ENCODE data around the genes C1orf50 and TMEM269.

DNA sequence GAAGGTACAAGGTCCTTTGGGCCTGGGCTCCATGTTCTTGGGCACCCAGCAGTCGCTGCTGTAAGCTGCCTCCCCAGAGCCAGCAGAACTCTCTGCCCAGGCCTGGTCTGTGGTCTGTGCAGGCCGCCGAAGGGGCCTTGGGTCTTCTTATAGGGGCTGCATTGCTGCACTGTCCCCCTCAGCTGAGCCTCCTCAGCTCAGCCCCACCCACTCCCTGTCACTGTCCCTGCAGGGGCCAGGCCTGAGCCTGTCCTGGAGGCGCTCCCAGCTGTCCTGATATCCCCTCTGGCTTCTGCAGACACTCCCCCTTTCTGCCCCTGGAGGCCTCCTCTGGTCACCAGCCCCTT lies 115.3 kb upstream of the SCMH1 start:
- PRO-cap: no peak
CAGE:
- cytosol, long polyA minus RNA: no peak
- cytosol, long polyA plus RNA: no peak
- long polyA plus RNA: no peak
- nucleus, long polyA minus RNA: no peak
- nucleus, long polyA plus RNA: no peak

- PRO-cap: no peak
CAGE:
- cytosol, long polyA minus RNA: no peak
- cytosol, long polyA plus RNA: no peak
- long polyA plus RNA: no peak
- nucleus, long polyA minus RNA: no peak
- nucleus, long polyA plus RNA: no peak
These were observed 60.9 kb downstream of the EDN2 start for GRCh38 chr1:41423411-41424104.

- PRO-cap: no peak
CAGE:
- cytosol, long polyA minus RNA: no peak
- cytosol, long polyA plus RNA: no peak
- long polyA plus RNA: no peak
- nucleus, long polyA minus RNA: no peak
- nucleus, long polyA plus RNA: no peak
These were observed 48.9 kb downstream of the EDN2 start for GRCh38 chr1:41435504-41436139.

DNA sequence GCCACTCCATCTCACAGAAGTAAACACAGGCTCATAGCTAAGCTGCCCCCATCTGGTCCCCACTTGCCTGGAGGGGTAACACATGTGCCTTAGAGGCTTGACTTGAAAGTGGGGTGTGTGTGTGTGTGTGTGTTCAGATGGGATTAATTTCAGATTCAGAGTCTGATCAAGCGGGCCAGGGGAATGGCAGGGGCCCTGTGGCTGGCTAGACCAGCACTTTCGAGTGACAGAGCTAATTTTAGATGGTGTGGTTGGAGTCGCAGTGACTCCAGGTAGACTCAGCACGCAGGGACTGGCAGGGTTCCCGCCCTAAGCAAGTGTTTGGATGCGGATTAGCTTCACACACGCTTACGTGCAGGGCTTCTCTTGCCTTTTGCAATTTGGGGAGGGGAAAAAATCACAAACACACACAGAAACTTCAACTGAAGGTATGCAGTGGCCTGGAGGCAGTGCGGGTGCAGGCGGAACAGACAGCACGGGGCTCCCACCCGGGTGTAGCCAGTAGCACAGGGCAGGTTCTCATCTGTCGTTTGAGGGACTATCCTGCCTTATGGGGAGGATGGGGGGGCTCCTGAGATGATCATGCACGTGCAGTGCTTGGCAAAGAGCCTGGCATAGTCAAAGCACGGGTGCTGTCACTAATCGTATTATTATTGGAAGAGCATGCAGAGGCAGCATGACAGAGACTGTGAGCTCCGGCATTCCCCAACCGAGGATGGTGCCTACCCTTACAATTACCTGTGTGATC lies 1.3 kb downstream of the EDN2 start:
- PRO-cap: no peak
CAGE:
- cytosol, long polyA minus RNA: no peak
- cytosol, long polyA plus RNA: no peak
- long polyA plus RNA: no peak
- nucleus, long polyA minus RNA: no peak
- nucleus, long polyA plus RNA: no peak

- PRO-cap: no peak
CAGE:
- cytosol, long polyA minus RNA: no peak
- cytosol, long polyA plus RNA: no peak
- long polyA plus RNA: no peak
- nucleus, long polyA minus RNA: no peak
- nucleus, long polyA plus RNA: no peak
These were observed 53.3 kb upstream of the EDN2 start for GRCh38 chr1:41537826-41538219.

DNA sequence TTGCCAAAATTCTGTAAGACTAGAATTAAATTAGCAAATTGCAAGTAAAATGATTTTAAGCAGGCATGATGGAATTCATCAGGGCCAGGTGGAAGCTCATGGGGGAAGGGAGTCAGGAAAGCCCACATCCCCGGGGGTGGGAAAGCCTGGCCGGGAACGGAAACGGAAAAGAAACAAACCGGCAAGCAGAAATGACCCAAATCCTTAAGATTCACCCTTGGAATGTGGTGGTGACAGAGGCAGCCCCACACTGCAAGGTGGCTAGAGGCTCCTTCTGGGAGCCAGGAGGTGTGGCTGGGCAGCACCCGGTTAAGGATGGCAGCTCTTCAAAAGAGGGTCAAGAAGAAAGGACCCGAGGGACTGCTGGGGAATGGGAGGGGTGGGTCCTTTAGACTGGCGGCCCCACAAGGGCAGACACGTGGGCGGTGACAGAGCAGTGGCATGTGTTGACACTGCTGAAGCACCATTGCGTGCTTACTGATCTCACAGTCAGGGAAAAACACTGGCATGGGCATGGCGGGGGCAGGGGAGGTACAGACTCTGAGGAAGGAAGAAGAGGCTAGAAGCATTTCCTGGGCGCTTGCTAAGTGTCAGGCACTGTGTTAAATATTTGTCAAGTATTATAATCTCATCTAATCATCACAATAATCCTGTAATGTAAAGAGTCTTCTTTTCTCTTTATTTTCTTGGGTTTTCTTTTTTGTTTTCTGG lies 165.5 kb upstream of the EDN2 start:
- PRO-cap: no peak
CAGE:
- cytosol, long polyA minus RNA: no peak
- cytosol, long polyA plus RNA: no peak
- long polyA plus RNA: no peak
- nucleus, long polyA minus RNA: no peak
- nucleus, long polyA plus RNA: no peak

GRCh38 chr1:41709171-41709748 lies 209.5 kb downstream of the HIVEP3 start:
- PRO-cap: no peak
CAGE:
- cytosol, long polyA minus RNA: no peak
- cytosol, long polyA plus RNA: no peak
- long polyA plus RNA: no peak
- nucleus, long polyA minus RNA: no peak
- nucleus, long polyA plus RNA: no peak

DNA sequence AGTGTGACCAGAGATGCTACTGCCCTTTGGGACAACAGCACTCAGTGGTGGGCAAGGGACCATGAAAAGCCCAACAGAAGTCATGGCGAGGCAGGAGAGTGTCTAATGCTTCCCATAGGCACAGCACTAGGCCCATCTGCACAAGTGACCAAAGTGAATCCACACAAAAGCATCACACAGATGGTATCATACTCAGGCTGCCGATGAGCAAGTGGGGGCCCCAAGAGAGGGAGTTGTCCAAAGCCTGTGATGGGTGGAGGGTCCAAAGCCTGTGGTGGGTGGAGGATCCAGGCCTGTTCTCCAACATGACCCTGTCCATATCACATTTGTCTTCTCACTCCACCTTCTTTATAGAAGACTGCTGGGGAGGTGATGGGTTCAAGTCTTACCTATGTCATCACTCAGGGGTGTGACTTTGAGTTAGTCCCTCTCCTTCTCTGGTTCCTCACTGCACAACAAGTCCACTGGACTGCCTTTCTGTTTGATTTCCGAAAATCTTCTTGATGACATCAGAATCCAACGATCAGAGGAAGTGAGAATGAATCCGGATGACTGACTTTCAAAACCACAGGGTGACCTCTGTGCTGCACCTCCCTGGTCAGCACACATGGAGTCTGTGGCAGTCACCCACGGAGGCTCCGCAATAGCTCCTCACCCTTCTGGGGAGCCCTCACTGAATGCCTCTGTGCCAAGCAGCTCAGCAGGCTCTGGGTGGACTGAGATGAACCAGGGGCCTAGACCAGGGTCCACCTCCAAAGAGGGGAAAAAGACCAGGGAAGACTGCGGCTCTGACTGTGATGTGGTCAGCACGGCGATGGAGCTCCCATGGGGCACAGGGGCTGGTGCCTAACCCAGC lies 166.8 kb downstream of the HIVEP3 start:
- PRO-cap: no peak
CAGE:
- cytosol, long polyA minus RNA: no peak
- cytosol, long polyA plus RNA: no peak
- long polyA plus RNA: no peak
- nucleus, long polyA minus RNA: no peak
- nucleus, long polyA plus RNA: no peak

DNA sequence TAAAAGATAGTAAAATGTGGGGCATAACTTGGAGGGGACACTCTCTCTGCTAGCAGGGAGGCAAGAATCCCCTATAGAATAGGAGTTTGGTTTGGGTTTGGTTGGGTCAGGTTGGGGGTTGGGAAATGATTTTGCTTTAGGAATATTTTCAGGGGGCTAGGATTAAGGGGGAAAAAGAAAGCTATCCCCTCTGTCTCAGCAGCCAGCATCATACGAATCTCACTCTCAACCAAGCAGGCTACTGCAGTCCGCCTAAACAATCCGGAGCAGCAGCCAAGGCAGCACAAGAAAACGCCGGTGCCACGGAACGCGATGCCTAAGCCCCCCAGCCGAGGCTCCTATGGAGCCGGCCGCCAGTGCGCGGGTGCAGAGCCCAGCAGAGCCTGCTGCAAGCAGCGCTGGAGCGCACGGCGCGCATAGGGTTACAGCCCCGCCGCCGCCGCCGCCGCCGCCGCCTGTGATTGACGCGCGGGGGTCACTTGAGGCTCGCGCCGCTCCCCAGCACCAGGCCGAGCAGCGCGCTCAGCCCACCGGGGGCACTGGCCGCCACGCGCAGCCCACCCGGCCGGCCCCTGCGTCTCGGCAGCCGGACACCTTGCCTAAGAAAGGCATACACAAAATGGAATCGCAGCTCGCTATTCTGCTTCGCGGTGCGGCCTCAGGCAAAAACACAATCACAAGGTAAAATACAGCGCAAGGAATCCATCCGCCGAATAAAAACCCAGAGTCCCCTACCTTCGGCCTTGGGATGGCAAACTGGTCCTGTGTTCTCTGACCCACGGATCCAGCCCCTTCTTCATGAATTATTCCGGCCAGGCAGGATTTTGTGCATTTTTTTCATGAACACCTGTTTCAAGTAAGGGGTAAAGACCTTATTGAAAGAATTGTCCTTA lies 798 bp downstream of the HIVEP3 start:
- PRO-cap: unidirectional peak, plus-strand start at position 507 of the sequence; unidirectional peak, plus-strand start at position 546 of the sequence
CAGE:
- cytosol, long polyA minus RNA: no peak
- cytosol, long polyA plus RNA: no peak
- long polyA plus RNA: no peak
- nucleus, long polyA minus RNA: no peak
- nucleus, long polyA plus RNA: no peak

GRCh38 chr1:42130079-42130343 lies 23.2 kb upstream of the GUCA2B start:
- PRO-cap: no peak
CAGE:
- cytosol, long polyA minus RNA: no peak
- cytosol, long polyA plus RNA: no peak
- long polyA plus RNA: no peak
- nucleus, long polyA minus RNA: no peak
- nucleus, long polyA plus RNA: no peak

GRCh38 chr1:42168010-42168300 lies 3.4 kb upstream of the GUCA2A start:
- PRO-cap: no peak
CAGE:
- cytosol, long polyA minus RNA: no peak
- cytosol, long polyA plus RNA: no peak
- long polyA plus RNA: no peak
- nucleus, long polyA minus RNA: no peak
- nucleus, long polyA plus RNA: no peak

- PRO-cap: no peak
CAGE:
- cytosol, long polyA minus RNA: no peak
- cytosol, long polyA plus RNA: start-site peak on the minus strand at chr1:42176668-42176746, 19 and 26 reads in 2 replicates; start-site peak on the minus strand at chr1:42176825-42176893, 245 and 293 reads in 2 replicates; start-site peak on the minus strand at chr1:42176964-42177041, 247 and 241 reads in 2 replicates
- long polyA plus RNA: start-site peak on the minus strand at chr1:42176828-42176918, 315 and 427 reads in 2 replicates
- nucleus, long polyA minus RNA: no peak
- nucleus, long polyA plus RNA: start-site peak on the minus strand at chr1:42176731-42177037, 937 and 955 reads in 2 replicates
These were observed 12.3 kb upstream of the GUCA2A start for GRCh38 chr1:42176447-42177552.

DNA sequence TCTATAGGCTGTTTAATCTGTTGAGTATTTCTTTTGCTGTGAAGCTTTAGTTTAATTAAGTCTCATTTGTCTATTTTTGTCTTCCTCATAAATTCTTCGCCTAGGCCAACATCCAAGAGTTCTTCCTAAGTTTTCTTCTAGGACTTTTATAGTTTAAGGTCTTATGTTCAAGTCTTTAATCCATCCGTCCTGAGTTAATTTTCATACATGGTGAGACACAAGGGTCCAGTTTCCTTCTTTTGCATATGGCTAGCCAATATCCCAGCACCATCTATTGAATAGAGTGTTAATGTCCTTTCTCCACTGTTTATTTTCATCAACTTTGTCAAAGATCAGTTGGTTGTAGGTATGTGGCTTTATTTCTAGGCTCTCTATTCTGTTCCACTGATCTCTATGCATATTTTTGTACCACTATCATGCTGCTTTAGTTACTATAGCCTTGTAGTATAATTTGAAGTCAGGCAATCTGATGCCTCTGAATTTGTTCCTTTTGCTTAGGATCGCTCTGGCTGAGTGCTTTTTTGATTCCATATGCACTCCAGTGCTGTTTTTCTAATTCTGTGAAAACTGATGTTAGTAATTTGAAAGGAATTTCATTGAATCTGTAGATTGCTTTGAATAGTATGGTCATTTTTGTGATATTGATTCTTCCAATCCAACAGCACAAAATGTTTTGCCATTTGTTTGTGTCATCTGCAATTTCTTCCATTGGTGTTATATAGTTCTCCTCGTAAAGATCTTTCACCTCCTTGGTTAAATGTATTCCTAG lies 38.6 kb downstream of the FOXJ3 start:
- PRO-cap: no peak
CAGE:
- cytosol, long polyA minus RNA: no peak
- cytosol, long polyA plus RNA: no peak
- long polyA plus RNA: no peak
- nucleus, long polyA minus RNA: no peak
- nucleus, long polyA plus RNA: no peak

GRCh38 chr1:42334635-42334892 lies 471 bp downstream of the FOXJ3 start:
- PRO-cap: unidirectional peak, plus-strand start at chr1:42334834
CAGE:
- cytosol, long polyA minus RNA: no peak
- cytosol, long polyA plus RNA: no peak
- long polyA plus RNA: no peak
- nucleus, long polyA minus RNA: no peak
- nucleus, long polyA plus RNA: no peak

- PRO-cap: no peak
CAGE:
- cytosol, long polyA minus RNA: no peak
- cytosol, long polyA plus RNA: no peak
- long polyA plus RNA: no peak
- nucleus, long polyA minus RNA: no peak
- nucleus, long polyA plus RNA: no peak
These were observed 1.1 kb downstream of the YBX1 start for GRCh38 chr1:42683386-42683642.

DNA sequence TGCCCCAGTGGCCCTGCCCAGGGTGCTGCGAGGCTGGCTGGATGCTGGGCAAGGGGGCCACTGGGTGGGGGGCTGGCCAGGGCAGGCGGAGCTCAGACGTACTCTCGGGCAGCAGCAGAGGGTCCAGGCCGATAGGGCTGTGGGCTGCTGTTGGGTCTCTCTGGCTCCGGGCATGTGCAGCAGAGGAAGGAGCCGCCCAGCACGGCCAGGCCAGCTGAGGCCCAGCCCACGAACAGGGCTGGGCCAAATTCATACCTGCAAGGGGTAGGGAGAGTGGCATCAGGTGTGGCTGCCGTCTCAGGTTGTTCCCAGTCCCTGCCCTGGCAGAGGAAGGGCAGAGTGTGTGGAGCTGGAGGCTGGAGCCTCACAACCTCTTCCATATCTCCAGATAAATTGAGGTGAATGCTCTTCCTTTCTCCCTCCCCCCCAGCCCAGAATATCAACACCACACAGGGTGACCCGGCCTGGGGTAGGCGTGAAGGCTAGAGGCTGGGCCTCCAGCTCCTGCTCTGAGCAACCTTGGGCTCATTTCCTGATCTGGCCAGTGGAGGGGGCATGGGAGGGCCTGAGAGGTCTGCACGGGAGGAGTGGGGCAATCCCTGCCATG lies 4.2 kb downstream of the CLDN19 start:
- PRO-cap: no peak
CAGE:
- cytosol, long polyA minus RNA: no peak
- cytosol, long polyA plus RNA: no peak
- long polyA plus RNA: no peak
- nucleus, long polyA minus RNA: no peak
- nucleus, long polyA plus RNA: no peak

DNA sequence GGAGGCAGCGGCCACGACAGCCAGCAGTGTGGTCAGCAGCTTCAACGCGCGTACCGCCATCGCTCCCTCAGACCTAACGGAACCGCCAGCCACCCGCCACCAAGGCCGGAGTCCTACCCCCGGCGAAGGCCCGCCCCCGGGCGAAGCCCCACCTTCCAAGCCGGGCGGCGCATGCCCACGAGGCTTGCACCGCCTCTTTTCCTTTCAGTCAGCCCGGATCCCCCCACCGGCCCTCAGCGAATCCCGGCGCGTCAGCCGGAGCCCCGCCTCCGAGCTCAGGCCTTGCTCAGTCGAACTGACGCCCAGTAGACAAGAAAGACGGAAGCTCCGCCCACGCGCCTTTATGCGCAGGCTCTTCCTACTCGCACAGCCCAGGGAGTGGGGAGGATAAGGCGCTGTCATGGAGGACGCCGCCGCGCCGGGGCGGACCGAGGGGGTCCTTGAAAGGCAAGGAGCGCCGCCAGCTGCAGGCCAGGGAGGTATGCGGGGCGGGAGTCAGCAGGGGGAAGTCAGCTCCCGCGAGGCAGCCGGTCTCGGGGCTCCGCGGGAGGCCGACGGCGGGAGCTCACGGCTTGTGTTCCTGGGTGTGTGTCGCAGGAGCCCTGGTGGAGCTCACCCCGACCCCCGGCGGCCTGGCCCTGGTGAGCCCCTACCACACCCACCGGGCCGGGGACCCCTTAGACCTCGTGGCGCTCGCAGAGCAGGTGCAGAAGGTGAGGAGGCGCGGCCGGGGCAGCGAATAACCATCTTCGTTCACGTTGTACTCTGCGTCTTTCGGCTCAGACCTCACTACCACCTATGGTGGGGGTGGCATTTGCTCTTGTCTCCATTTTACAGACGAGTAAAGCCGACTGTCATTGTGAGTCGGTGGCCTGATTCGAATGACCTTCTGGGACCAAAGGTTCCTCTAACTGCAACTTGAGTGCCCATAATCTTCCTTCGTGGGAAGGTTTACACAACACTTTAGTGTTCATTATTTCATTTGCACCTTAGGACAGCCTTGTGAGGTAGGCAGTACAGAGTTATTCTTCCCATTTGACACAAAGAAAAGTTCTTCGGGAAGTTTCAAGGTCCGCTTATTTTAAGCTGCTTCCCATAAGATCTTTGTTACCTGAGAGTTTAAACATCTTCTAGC lies at the start of gene C1orf50:
Gene C1orf50, plus strand, starts transcription at position 338 of the 1,135 bp plus-strand sequence.
- PRO-cap: bidirectional peak, plus-strand start at position 377 of the sequence, minus-strand start at position 75 of the sequence; bidirectional peak, plus-strand start at position 533 of the sequence, minus-strand start at position 511 of the sequence
CAGE:
- cytosol, long polyA minus RNA: start-site peak on the minus strand centred at position 100 of the sequence, 44 bp wide, 609 reads; start-site peak on the plus strand centred at position 380 of the sequence, 14 bp wide, 46 reads
- cytosol, long polyA plus RNA: start-site peak on the minus strand centred at position 97 of the sequence, 56 bp wide, 1,095 and 1,380 reads in 2 replicates
- long polyA plus RNA: start-site peak on the minus strand centred at position 95 of the sequence, 54 bp wide, 2,954 and 2,348 reads in 2 replicates; start-site peak on the plus strand centred at position 380 of the sequence, 14 bp wide, 85 and 164 reads in 2 replicates
- nucleus, long polyA minus RNA: start-site peak on the minus strand centred at position 99 of the sequence, 51 bp wide, 830 reads
- nucleus, long polyA plus RNA: start-site peak on the minus strand centred at position 95 of the sequence, 54 bp wide, 1,329 and 1,437 reads in 2 replicates

DNA sequence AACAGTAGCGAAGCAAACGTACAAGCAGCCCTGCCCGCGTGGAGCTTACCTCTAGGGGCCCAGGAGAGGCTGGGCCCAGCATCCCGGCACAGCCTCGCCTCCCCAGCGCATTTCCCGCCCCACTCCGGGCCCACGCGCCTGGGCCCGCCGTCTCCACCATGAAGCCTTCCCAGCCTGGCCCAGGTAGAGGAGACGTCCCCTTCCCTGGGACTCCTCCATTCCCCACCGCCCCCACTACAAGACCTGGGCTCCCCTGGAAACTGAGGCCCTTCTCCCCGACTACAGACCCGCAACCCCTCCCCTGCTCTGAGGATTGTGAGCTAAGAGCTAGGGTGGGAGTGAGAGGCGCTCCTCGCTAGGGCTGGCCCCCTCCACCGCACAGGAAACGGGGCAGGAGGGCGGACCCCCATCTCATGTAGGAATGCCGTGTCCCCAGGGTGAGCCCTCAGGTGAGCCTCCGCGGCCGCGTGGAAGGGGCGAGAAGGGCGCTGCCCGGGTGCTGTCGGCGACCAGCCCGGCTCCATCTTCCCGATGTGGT lies at the start of gene TMEM269:
Gene TMEM269, plus strand, starts transcription at position 358 of the 538 bp plus-strand sequence.
- PRO-cap: no peak
CAGE:
- cytosol, long polyA minus RNA: no peak
- cytosol, long polyA plus RNA: no peak
- long polyA plus RNA: no peak
- nucleus, long polyA minus RNA: no peak
- nucleus, long polyA plus RNA: no peak

DNA sequence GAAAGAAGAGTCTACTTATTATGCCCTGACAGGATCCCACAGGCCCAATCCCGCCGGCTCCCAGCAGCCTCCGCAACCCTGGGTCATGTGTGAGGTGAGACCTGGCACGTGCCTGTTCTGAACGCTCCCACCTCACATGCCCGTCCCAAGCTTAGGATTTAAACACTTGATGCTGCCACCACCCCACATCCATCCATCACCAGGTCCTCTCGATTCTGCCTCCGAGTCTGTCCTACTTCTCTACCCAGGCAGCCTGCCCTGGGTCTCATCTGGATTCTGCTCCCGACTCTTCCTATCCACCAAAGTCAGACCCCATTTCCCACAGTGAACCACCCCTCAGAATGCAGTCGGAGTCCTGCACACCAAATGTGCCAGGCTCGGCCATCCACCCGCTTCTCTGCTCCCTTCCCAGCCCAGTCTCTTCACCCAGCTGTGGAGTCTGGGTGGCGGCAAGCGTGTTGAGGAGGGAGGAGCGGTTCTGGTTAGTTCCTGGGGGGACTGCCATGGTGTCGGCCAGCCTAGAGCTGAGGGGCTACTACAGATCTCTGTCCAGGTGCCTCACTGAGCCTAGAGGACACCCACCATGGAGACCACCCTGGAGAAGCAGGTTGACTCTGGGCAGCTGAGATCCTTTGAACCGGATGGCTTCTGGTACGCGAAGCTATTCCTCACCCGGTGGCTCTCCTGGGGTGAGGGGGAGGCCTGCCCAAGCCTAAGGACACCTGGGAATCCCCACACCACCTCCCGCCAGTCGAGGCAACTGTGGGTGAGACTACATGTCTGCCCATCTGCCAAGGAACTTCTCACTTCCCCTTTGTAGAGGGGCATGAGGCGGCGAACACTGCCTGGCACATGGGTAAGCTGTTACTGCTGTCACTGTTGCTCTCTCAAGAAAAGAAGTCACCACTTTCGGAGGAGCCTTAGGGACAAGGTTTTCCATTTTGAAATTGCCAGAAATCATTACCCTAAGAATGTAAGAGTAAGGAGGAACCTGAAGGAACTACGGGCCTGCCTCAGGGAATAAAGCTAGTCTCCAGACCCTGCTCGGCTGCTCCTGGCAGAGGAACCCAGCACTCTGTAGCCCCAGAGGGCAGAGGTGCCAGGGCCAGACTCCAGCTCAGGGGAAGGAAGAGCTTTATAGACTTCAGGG lies 23.7 kb downstream of the SLC2A1 start:
- PRO-cap: no peak
CAGE:
- cytosol, long polyA minus RNA: no peak
- cytosol, long polyA plus RNA: no peak
- long polyA plus RNA: no peak
- nucleus, long polyA minus RNA: no peak
- nucleus, long polyA plus RNA: no peak

- PRO-cap: no peak
CAGE:
- cytosol, long polyA minus RNA: no peak
- cytosol, long polyA plus RNA: no peak
- long polyA plus RNA: no peak
- nucleus, long polyA minus RNA: no peak
- nucleus, long polyA plus RNA: no peak
These were observed 6.2 kb downstream of the SLC2A1 start for GRCh38 chr1:42952406-42952907.

Measured in endothelial cell of umbilical vein (primary cell).